Ovary (tissue), 7 donors: ENCODE measurements around a stretch of chr11.

DNA sequence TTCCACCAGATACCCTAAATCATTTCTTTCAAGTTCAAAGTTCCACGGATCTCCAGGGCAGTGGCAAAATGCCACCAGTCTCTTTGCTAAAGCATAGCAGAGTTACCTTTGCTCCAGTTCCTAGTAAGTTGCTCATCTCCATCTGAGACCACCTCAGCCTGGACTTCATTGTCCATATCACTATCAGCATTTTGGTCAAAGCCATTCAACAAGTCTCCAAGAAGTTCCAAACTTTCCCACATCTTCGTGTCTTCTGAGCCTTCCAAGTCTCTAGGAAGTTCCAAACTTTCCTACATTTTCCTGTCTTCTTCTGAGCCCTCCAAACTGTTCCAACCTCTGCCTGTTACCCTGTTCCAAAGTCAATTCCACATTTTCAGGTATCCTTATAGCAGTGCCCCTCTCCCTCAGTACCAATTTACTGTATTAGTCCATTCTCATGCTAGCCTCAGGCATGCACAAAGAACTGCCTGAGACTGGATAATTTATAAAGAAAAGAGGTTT is 14.4 kb downstream of the IMMP1L start:
- PRO-cap, 7 experiments: no peak in any of the 7 experiments
- RAMPAGE, long total RNA, 2 experiments: no peak in any of the 2 experiments

DNA sequence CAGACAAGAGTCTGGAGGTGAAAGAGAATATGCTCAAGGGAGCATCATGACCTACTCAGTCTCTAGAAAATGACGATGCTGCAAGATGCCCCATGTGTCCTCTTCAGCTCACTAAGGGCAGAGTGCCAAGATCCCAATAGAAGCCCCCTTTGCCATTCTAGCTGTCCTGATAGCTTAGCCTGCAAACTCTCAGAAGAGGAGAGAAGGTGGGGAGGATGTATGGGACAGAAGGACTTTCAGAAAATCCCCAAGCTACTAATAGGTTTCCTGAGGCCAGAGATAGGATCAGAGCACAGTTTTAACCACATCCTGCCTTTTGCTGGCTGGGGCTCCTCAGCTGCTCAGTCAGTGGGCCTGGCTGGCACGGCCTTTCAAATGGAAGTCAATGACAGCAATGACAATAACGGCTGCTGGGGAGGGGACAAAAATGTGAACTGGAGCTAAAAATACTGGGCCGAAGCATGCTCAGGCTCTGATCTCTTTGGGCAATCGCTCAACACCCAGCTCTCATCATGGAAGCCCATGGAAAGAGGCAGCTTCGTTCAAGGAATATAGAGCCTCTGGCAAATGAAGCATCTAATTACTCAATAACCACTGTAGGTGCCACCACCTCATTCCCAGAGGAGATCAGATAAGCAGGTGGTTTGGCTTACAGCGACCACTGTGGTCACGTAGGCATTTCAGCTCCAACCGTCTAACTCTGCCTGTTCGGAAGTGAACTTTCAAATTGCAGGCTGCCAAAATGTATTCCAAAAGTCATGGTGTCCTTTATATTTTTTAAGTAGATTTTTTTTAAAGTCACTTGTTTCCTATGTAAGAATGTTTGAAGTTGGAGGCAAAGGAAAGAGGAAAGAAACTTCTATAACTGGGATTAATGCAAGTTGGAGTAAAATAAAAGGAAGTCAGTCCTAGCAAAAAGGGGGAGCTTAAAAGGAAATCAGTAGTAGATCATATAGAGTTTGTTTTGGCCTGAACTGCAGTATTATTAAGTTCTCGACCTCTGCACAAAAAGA is 14.3 kb downstream of the WT1 start:
- PRO-cap, 7 experiments: no peak in any of the 7 experiments
- RAMPAGE, long total RNA, 2 experiments: no peak in any of the 2 experiments

- PRO-cap, 7 experiments: peak in 1 of 7 experiments; most common plus-strand start chr11:32428643 (in 1); most common minus-strand start chr11:32428537 (in 1)
- RAMPAGE, long total RNA, 2 experiments: no peak in any of the 2 experiments
Measured at GRCh38 chr11:32428331-32429589, 6.6 kb downstream of the WT1 start.

GRCh38 chr11:32451757-32452375 is 16.5 kb upstream of the WT1 start:
- PRO-cap, 7 experiments: peak in 1 of 7 experiments; most common minus-strand start chr11:32451890 (in 1)
- RAMPAGE, long total RNA, 2 experiments: no peak in any of the 2 experiments

DNA sequence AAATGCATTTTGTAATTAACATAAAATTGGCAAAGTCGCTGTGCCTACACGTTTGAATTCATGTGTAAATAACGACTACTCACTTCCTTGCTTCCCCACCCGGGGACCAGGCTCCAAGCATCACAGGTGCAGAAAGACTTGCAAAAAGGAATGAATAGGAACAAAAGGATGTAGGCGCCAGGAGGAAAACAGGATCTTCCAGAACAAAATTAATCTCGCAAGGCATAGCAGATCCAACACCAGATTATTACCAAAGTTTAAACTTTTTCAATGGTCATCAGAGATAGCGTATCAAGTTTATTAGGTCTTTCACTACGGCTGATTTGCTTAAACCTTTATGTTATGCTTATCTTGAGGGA is 1.3 kb upstream of the QSER1 start:
- PRO-cap, 7 experiments: no peak in any of the 7 experiments
- RAMPAGE, long total RNA, 2 experiments: no peak in any of the 2 experiments

- PRO-cap, 7 experiments: peak in 7 of 7 experiments; most common plus-strand start chr11:32894424 (in 5); most common minus-strand start chr11:32894364 (in 6)
- RAMPAGE, long total RNA, 2 experiments: no peak in any of the 2 experiments
Measured at GRCh38 chr11:32893973-32894851, 1.6 kb downstream of the QSER1 start.

- PRO-cap, 7 experiments: no peak in any of the 7 experiments
- RAMPAGE, long total RNA, 2 experiments: no peak in any of the 2 experiments
Measured at GRCh38 chr11:32931952-32932671, 39.5 kb downstream of the QSER1 start.

DNA sequence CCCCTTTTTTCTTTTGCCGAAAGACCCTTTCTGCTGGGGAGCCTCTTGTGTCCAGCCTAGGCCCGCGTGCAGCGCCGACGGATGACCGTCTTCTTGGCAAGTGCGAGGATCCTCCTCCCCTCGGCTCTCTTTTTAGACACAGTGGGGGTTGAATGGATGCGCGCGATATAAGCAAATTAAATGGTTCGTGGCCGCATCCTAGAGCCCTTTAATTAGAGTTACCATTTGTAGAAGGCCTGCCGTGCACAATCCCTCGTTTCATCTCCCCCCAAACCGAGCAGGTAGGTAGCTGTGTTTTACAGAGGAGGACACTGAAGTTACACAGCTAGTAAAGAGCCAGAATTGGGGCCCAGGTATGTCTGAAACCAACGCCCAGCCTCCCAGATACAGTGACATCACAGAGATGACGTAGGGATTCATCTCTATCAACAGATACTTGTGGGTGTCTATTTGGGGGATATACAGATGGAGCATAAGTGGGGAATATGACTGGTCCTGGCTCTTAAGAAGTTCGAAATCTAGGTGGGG is 799 bp downstream of the TCP11L1 start:
- PRO-cap, 7 experiments: peak in 7 of 7 experiments; most common minus-strand start position 104 of the sequence (in 3)
- RAMPAGE, long total RNA, 2 experiments: no peak in any of the 2 experiments

- PRO-cap, 7 experiments: no peak in any of the 7 experiments
- RAMPAGE, long total RNA, 2 experiments: no peak in any of the 2 experiments
Measured at GRCh38 chr11:33086907-33087262, 47.5 kb downstream of the TCP11L1 start.

DNA sequence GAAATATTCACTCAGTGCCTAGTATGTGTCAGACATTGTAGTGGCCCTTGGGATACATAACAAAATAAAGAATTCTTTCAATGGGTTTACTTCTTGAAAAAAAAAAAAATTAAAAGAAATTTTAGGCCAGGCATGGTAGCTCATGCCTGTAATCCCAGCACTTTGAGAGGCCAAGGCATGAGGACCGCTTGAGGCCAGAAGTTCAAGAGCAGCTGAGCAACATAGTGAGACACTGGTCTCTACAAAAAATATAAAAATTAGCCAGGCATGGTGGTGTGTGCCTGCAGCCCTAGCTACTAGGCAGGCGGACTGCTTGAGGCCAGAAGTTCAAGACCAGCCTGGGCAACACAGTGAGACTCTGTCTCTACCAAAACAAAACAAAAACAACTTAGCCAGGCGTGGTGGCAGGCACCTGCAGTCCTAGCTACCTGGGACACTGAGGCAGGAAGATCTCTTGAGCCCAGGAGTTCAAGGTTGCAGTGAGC is 14.5 kb downstream of the CSTF3 start:
- PRO-cap, 7 experiments: no peak in any of the 7 experiments
- RAMPAGE, long total RNA, 2 experiments: no peak in any of the 2 experiments

GRCh38 chr11:33258863-33259284 is 1.7 kb downstream of the HIPK3 start:
- PRO-cap, 7 experiments: peak in 5 of 7 experiments; most common plus-strand start chr11:33258928 (in 4); most common minus-strand start chr11:33259057 (in 1)
- RAMPAGE, long total RNA, 2 experiments: no peak in any of the 2 experiments

DNA sequence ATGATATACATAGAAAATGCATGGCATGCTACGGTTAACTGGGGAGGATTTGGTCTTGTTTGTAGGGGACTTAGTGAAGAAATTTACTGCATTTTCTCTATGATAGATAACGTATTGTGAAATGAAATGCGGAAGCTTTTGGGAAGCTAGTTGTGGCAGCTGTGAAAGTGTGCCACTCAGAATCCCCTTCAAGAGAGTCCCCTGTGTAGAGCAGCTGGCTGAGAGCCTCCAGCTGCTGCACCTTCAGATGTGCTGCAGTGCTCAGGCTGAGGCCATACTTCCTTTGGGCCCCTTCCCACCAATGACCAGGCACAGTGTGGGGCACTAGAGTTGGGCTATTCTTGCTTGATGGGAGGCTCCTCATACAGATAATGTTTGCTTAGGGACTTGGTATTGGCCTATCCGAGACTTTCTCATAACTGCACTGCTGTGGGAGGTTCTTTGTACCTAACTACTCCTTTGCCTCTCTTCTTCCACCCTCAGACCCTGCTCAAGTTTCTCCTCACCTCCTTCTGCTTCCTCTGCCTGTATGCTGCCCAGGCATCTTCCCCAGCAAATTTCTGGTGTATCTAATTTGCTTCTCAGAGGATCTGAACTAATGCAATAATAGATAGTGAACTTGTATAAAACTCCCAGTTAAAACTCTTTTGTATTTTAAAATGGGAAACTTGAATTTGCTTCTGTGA is 51.4 kb upstream of the KIAA1549L start:
- PRO-cap, 7 experiments: no peak in any of the 7 experiments
- RAMPAGE, long total RNA, 2 experiments: no peak in any of the 2 experiments

- PRO-cap, 7 experiments: no peak in any of the 7 experiments
- RAMPAGE, long total RNA, 2 experiments: no peak in any of the 2 experiments
Measured at GRCh38 chr11:33334621-33335574, 41.0 kb upstream of the KIAA1549L start.

DNA sequence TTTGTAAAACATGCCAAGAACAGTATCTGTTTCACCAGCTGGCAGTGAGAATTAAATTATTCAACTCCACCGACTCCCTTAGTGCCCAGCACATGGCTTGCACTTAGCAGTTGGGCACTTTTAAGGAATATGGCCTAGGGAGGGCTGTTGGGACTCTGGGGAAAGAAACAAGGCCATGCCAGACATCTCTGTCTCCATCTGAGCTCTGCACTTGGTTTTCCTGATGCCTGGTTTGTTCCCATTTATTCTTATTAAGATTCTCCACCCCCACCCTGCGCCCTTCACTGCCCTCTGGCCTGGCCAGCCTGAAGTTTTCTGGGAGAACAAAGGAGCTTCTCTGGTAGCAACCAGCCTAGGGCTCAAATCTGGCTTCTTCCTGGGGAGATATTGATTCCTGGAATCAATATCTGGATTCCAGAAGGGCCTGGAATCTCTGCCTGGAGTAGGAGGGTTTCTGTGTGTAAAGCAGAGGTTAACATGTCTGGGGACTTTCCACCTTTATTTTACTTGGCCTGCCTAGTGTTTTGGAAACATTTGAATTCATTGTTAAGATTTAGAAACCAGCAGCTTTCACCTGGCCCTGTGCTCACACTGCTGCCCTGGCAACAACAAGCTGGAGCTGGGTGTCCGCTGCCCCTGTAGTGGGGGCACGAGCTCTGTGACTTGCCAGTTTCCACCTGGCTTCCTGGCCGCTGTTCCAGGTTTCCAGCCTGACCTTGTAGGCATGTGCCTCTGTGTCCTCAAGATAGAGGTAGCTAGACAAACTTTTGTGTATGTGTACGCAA is 5.6 kb downstream of the C11orf91 start:
- PRO-cap, 7 experiments: peak in 1 of 7 experiments; most common minus-strand start position 610 of the sequence (in 1)
- RAMPAGE, long total RNA, 2 experiments: no peak in any of the 2 experiments

DNA sequence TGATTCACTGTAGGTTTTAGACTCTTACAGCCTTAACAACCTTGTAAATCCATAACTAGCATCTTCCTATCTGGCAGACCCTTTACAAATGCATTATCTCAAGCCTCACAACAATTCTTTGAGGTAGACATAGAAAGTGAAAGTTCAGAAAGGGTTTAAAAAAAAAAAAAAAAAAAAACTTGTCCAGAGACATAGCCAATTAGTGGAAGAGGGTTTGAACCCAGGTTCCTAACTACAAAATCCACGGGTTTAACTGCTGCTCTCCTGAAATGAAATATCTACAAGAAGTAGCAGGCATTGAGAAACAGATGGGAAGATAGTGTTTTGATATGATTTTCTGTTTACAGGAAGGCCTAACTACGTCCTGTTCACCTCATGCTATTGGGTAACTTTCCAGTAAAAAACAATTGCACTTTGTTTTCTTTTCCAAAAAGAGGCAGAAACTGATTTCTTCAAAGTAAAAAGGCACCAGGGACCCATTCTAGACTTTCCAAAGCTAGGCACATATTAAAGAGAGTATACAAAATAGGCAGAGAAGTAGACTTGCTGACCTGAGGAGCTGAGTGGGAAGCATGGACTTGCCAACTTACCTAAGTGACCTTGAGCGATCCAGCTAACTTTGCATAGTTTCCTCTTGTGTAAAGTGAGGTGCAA is 5.9 kb upstream of the C11orf91 start:
- PRO-cap, 7 experiments: no peak in any of the 7 experiments
- RAMPAGE, long total RNA, 2 experiments: no peak in any of the 2 experiments

GRCh38 chr11:33723080-33724001 is 12.9 kb downstream of the CD59 start:
- PRO-cap, 7 experiments: no peak in any of the 7 experiments
- RAMPAGE, long total RNA, 2 experiments: no peak in any of the 2 experiments

GRCh38 chr11:33735741-33736125 is 490 bp downstream of the CD59 start:
- PRO-cap, 7 experiments: peak in 2 of 7 experiments; most common plus-strand start chr11:33735969 (in 2); most common minus-strand start chr11:33735911 (in 1)
- RAMPAGE, long total RNA, 2 experiments: no peak in any of the 2 experiments

DNA sequence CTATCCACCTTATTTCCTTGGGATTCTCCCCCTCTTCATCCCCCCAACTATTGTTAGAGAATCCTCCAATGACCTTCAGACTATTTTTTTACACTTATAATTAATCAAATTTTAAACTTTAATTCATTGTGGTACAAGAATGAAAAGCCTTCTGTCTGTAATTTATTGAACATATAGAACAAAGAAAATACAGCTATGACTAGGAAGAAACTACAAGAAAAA is 15.5 kb upstream of the CD59 start:
- PRO-cap, 7 experiments: no peak in any of the 7 experiments
- RAMPAGE, long total RNA, 2 experiments: no peak in any of the 2 experiments

DNA sequence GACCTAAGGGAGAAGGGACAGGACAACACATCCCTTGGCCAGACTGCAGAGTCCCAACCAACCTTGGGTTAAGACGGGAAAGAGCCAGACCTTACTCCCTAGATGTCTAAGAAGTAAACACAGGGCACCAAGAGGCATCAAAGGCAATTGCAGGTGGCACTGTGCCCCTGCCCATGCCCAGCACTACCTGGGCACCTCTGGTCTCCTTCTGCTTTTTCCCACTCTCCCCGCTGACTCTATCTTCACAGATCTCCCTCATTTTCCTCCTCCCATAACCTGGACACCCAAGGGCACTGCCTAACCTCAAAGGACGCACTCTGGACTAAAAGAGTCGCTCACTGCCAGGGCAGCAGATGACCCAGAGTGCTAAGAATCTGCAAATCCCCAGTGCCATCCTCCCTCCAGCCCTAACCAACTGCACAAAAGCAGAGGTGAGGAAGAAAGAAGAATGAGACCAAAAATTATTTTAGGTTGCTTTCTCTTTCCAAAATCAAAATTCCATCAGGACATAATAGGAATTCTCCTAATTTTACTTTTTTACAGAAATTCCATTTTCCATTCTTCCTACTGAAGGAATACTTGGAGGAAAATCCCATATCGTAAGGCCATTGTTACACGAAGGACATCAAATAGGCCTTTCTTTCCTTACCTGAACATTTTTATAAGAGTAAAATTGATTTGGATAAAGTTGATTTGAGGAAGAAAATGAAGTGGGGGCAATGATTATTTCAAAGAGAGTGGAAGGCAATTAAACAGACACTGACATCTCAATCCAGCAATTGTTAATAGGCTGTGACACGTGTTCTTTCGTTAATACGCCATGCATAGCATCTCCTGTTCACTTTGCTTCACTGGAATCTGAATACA is 26.7 kb downstream of the LMO2 start:
- PRO-cap, 7 experiments: no peak in any of the 7 experiments
- RAMPAGE, long total RNA, 2 experiments: no peak in any of the 2 experiments

GRCh38 chr11:34141539-34142099 is 36.2 kb downstream of the NAT10 start:
- PRO-cap, 7 experiments: no peak in any of the 7 experiments
- RAMPAGE, long total RNA, 2 experiments: no peak in any of the 2 experiments